Fibroblast of the aortic adventitia (primary cell): ENCODE measurements around the genes MTERF1, AKAP9, FAM133B and SAMD9.

DNA sequence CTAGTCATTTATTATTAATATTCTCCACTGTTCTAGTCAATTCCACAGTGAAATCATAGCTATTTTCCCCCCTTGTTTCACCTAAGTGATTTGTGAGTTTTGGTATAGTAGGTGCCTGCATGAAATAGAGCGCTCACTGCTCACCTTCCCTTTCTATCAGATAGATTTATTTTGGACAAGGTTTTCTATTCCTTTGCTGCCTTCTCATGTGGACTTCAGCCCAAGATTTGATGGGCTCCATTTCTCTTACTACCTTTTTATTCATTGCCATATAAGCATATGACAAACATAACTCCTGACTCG, 171.2 kb downstream of the CDK14 start:
- CAGE, long polyA plus RNA, result no peak

DNA sequence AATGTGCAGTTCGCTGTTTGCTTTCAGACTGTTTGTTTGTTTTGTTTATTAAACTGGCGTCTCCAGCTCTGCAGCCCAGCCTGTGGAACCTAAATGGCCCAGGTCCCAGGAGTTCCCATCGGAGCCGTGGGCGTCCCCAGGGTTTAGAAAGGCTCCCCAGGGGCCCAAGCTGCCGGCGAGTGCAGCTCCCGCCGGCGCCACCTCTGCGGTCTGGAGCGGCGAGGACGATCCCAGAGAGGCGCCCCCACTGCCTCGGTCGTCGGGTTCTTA, 908 bp upstream of the FZD1 start:
- CAGE, long polyA plus RNA, result no peak

DNA sequence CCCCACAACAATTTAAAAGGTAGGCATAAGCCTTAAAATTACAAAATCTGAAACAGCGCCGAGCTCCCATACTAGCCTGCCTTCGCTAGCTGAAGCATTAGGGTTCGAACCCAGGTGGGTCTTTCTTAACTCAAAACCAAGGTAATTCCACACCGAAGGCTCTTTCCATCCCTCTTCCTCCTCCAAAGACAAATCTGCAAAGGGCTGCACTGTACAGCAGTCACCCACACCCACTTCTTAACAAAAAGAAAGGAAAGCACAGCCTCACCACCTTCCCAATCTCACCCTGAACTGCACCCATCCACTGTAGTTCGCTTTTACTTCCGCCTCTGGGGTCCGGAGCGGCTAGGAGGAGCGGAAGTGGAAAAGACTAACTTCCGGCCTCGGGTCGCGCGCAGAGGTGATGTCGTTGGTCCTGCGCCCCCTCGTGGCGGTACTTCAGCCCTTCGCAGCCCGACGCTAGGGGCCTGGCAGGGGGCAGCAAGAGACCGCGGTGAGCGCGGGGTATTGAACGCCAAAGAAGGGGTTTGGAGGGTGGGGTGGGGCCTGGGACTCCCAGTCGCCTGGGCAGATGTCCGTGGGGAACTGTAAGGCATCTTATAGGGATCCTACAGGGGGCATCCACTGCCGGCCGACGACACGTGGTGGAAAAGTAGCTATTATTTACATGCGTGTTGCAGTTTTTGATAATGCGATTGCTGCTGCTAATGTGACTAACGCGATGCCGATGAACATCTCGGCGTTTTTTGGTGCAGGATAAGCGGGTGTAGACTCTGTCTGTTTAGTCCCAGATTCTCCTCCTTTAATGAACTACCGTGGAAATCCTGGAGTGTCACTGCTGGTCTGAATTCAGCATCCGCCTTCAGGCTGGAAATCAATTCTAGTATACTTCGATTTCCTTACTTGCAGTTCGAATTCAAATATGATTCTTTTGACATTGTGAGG, at the start of gene MTERF1:
TSS of gene MTERF1 (minus strand) at position 331 of the 945 bp plus-strand sequence.
- CAGE, long polyA plus RNA, result no peak

DNA sequence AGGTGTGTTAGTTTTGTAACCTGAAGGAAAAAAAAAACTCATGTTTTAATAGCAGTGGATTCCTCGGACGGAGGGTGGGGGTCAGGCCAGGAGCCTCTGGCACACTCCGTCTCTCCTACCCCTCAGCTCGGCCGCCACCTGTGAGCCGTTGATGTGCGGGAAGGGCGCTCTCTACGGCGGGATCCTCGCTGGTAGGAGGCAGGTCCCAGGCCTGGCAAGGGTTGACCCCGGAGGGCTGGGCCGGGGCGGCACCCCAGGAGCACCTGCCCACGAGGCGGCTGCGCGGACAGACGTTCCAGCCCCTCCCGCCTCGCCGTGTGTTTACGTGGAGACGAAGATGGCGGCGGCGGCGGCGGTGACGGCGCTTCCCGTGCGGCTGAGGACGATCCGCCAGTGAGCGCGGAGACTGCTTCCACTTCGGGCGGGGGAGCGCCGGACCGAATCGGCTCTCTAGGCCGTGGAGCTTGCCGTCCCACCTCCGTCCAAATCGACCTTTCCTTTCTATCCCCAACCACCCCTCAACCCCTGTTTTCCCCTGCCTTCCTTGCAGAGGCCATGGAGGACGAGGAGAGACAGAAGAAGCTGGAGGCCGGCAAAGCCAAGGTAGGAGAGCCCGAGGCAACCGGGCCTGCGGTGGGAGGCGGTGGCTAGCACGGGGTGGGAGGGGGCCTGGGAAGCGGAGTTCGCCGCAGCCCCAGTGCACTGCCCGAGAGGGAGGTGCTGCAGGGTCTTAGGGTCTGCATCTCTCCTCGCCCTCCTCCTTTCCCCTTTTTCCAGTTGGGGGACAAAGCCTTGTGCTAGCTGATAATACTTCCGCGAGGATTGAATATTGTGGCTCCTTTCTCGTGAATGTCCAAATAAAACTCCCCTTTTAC, at the start of gene AKAP9:
TSS of gene AKAP9 (plus strand) at position 318 of the 875 bp plus-strand sequence.
- CAGE, long polyA plus RNA, result no peak

- CAGE, long polyA plus RNA, result no peak
These were observed 1.0 kb upstream of the CYP51A1 start for GRCh38 chr7:92135147-92135874.

GRCh38 chr7:92264957-92266147, 19.6 kb downstream of the ANKIB1 start:
- CAGE, long polyA plus RNA, result no peak

DNA sequence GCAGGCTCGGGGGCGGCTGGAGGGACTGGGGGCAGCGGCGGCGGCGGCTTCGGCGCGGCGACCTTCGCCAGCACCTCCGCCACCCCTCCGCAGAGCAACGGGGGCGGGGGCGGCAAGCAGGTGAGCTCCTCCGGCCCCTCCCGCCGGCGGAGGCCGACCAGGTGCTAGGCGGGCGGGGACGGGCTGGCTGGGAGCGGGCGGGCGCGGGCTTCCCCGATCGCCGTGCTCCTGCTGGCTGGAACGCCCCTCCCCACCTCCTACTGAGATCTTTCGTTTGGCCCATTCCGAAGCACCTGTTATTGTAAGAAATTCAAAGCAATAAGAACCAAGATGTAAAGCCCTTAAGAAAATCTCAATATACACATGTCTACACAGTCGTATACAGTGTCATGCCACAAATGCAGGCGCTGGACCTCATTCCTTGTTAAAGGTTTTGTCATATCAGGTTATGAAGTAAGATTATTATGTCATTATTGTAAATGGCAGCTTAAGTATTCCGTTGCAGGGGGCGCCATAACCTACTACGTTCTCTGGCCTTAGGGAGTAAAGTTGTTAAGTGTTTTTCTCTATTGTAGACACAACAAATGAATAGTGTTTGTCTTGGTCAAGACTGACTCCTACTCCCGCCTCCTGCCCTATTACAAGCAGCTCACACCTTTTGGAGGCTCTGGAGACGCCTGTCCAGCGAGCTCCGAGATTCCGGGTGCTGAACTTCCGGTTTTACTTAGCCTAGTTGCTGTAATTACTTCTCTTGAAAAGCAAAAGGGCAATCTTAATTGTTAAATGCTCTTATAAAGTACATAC, 779 bp downstream of the GATAD1 start:
- CAGE, long polyA plus RNA, result no peak

DNA sequence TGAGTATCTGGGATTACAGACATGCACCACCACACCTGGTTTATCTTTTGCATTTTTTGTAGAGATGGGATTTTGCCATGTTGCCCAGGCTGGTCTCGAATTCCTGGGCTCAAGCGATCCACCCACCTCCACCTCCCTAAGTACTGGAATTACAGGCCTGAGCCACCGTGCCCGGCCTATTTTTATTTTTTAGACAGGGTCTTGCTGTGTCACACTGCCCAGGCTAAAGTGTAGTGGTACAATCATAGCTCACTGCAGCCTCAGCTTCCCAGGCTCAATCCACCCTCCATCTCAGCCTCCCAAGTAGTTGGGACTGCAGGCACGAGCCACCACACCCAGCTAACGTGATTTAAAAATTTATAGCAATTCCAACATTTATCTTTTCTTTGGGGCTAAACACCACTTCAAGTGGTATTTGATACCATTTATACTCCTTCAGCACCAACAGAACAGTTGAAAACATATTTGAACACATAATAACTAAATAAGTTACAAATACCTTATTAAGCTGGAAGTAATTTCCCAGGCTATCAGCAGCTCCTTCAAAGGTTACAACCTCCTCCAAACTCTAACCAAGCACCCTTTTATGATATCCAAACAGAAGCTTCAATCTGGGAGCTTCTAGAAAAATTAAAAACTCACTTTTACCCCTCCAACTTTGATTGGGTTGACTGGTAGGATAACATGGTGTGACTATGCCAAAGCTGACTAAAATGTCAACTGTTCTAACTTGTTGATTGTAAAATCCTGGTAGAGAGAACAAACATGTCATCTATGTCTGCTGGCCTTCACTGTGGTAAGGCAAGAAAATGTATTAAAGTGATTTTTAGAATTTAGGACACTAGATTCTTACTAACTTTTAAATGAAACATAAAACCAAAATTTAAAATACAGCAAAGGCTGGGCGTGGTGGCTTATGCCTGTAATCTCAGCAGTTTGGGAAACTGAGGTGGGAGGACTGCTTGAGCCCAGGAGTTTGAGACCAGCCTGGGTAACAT, 29.9 kb downstream of the RBM48 start:
- CAGE, long polyA plus RNA, result no peak

DNA sequence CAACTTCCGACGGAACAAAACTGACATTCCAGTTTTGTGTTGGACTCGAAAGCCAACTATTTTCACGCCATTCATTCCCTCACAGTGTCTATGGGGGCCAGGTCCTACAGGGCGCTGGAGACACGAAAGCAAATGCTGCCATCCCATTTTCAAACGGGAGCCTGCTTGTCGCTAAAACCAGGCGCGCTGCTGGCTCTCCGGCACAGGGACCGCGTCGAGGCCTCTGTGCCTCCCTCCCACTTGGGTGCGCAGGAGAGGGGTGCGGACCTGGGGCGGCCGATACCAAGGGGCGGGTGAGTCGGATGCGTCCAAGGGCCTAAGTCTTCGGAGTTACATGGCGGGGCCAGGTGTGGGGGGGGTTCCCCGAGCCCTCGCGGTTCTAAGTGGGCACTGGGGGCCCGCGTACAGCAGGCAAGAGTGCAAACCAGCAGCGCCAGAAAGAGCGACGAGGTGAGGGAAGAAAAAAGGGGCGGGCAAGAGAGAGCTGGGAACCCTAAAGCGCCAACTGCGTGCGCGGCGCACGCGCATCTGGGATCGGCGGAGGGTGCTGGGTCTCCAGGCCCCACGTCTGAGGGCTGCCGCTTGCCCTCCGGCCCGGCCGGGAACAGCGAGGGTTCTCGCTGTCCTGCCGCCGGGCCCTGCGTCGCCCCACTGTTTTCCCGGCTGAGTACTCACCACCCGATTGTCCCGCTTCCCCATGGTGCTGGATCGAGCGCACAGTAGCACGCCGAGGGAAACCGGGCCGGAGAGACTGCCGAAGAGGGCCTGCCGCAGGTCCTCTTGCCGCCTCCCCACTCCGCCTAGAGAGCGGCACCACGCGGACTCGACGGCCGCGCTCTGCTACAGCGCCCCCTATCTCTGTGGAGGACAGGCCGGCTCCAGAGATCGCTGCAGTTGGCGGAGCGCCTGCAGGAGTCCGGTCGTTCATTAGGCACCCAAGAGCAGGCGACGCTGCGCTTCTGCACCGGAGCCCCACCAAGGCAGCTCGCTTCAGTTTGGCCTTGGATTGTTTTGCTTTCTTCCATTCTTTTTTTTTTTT, at the start of gene FAM133B:
TSS of gene FAM133B (minus strand) at position 798 of the 1,039 bp plus-strand sequence.
- CAGE, long polyA plus RNA, result no peak

- CAGE, long polyA plus RNA, result no peak
These were observed 23.7 kb upstream of the FAM133B start for GRCh38 chr7:92613878-92614387.

- CAGE, long polyA plus RNA, result no peak
These were observed 49.6 kb upstream of the FAM133B start for GRCh38 chr7:92639396-92640545.

DNA sequence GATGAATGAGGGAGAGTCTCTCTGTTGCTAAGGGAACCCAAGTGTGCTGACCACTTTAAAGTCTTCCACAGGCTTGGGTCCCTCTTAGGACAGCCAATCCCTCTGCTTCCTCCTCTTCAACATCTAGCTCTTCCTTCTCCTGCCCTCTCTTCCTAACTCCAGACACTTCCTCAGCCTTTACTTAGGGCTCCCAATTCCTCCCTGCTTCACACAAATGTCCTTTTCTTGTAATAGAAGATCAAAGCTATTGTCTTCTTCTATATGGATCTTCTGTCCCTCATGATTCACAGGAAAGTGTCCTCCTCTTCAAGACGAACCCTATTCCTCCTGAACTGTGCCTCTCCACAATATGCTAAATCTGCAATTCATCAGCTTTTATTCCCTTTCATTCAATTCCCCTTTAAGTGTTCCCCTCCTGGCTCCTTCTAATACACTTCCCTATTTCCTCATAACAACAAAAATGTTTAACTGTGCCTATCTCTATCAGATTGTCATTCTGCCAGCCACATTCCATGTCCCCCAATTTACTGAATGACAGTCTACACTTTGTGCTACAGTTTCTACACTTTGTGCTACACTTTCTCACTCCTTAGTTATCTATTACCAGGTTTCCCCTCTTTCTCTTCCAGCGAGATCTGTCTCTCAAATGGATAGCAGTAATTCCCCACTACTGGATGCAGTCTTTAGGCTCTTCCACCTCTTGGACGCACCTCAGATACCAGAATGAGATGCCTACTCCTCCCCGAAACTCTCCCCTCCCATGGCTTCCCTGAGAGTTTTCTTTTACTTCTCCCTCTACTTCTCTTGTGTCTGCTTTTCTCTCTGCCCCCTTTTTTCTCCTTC, 37.5 kb downstream of the CDK6 start:
- CAGE, long polyA plus RNA, result no peak

- CAGE, long polyA plus RNA, result no peak
These were observed 36.0 kb downstream of the CDK6 start for GRCh38 chr7:92800206-92800936.

GRCh38 chr7:92834868-92835877, 1.2 kb downstream of the CDK6 start:
- CAGE, long polyA plus RNA, result no peak

- CAGE, long polyA plus RNA, result no peak
These were observed at the start of gene SAMD9 for GRCh38 chr7:93117713-93118426. Gene SAMD9 (minus strand): TSS chr7:93117979.

GRCh38 chr7:93140426-93141671, 7.3 kb downstream of the SAMD9L start:
- CAGE, long polyA plus RNA, result no peak

- CAGE, long polyA plus RNA, result no peak
These were observed 22.8 kb upstream of the SAMD9L start for GRCh38 chr7:93171061-93171370.

- CAGE, long polyA plus RNA, result no peak
These were observed 6.9 kb downstream of the HEPACAM2 start for GRCh38 chr7:93219344-93219792.

DNA sequence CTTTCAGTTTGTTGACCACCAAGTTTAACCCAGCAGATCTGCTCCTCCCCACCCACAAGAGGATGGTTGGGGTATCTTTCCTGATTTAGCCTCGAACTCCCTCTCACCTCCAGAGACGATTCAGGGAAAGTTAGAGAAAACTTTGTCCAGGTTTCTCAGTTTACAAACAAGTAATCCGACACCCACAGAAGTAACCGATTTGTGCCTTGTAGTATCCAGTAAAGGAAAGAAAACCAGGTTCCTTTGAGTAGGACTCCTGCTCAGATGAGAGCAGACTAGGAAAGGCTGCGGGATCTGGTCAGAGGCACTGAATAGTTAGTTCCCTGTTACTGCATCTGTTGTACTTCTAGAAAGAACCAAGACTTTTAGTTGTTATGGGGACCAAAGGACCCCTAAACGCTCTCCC, 450 bp upstream of the BET1 start:
- CAGE, long polyA plus RNA, result no peak

- CAGE, long polyA plus RNA, result no peak
These were observed 46.7 kb upstream of the COL1A2 start for GRCh38 chr7:94347870-94348556.